Endometrial microvascular endothelial cells (primary cell): ENCODE measurements around the gene ARHGAP27.

- RAMPAGE, long total RNA: no peak
Observed at GRCh38 chr17:45123890-45124338, 8.4 kb downstream of the PLCD3 start.

DNA sequence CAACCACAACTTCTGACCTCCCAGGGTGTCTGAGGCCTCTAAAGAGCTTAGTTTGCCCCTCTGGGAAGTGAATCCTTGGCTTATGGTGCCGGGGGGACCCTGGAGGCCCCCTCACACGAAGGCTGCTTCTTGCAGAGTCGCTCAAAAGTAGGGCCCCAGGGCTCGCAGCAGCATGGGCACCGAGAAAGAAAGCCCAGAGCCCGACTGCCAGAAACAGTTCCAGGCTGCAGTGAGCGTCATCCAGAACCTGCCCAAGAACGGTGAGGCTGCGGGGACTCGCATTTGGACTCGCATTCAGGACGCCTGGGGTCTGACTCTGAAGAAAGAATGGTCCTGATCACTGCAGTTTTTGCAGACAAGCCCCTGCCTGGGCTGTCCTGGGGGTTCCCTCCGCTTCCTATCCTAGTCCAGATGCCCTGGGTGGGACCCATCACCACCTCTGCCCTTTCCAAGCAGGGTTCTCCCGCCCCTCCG lies 523 bp downstream of the ACBD4 start:
- RAMPAGE, long total RNA: no peak

- RAMPAGE, long total RNA: no peak
Observed at GRCh38 chr17:45149131-45149565, 873 bp downstream of the HEXIM1 start.

- RAMPAGE, long total RNA: no peak
Observed at GRCh38 chr17:45170514-45170787, 8.8 kb downstream of the HEXIM2 start.

- RAMPAGE, long total RNA: no peak
Observed at GRCh38 chr17:45244556-45245406, 17.1 kb downstream of the SPATA32 start.

- RAMPAGE, long total RNA: no peak
Observed at GRCh38 chr17:45298399-45299053, 18.3 kb downstream of the MAP3K14 start.

DNA sequence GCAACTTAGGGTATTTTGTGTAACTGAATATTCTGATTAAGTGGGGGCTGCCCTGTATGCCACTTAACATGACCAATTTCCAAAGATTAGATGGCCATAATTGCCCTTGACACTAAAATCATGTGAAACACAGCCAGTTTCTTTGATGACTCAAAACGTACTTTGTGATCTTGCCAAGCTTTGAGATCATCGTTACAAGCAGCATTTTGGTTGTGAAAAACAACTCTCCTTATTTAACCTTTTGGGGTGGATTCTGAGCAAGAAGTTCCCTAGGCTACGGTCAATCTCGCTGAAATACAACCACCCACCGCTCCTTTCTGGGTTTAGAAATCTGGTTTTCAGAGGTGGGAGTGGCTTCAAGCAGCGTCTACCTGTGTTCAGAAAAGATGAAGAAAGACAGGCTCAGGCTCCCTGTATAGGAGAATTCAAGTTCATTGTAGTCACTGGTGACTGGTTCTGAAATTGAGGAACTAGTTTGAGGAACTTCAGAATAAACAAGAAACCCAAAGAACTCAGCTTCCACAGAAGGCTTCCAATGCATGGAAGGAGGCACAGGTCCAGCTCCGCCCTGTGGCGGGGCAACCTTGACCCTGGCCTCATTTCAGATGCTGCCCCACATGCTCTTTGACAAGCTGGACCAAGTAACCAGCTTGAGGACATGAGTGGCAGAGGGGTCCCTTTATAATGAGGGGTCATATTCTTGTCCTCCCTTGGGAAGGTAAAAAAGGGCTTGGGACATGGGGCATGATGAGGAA lies 9.3 kb downstream of the MAP3K14 start:
- RAMPAGE, long total RNA: no peak

GRCh38 chr17:45315456-45316079 lies 1.3 kb downstream of the MAP3K14 start:
- RAMPAGE, long total RNA: no peak

DNA sequence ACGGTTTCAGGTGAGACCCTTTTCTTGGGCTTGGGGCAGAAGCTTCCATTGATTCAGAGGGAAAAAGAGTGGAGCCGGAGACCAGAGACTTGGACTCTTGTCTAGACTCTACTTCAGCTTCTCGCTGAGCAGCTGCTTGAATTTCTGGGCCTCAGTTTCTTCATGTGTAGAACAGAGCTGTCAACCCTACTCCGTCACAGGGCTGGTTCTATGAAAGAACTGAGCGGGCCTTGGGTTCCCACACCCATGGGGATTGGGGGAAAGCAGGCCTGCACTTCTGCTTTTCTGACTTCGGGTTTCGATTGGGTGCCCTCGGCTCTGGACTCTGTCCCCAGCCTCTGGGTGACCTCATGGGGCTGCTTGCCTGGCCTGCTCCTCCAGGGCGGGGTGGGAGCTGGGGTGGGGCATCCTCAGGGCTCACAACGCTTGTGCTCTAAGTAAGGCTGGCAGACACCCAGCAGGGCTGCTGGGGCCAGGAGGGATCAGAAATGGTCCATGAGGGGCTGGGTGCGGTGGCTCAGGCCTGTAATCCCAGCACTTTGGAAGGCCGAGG lies 19.3 kb downstream of the ARHGAP27 start:
- RAMPAGE, long total RNA: no peak

DNA sequence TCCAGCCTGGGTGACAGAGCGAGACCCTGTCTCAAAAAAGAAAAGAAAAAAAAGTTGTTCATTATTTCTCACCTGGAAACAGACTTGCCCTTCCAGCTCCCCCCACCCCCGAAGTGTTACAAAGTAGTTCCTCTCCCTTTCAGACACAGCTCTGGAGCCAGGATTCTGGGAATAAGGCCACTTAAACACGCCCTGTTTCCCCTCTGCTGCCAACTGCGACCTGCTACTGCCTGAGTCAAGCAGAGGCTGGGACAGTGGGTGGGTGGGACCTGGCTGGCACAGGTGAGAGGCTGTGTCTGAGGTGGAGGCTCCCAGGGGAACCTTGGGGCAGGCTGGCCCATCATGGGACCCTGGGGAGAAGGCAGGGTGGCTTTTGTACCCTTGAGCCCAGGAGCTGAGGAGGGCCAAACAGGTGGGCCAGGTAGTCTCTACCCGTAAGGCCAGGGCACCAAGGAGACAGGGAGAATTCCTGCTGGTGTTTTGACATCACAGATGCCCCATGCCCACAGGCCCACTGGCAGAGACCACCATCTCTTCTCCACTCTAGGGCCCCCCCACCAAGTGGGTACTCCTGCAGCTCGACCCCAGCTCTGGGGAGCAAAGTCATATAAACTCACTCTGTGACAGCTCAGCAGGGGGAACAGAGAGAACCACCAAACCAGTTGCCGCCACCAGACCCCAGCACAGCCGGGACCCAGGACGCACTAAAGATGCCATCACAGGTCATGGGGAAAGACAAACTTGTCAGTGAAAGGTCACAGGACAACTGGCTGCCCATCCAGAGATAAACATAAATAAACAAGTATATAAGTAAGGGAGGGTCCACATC lies 14.0 kb downstream of the ARHGAP27 start:
- RAMPAGE, long total RNA: no peak

DNA sequence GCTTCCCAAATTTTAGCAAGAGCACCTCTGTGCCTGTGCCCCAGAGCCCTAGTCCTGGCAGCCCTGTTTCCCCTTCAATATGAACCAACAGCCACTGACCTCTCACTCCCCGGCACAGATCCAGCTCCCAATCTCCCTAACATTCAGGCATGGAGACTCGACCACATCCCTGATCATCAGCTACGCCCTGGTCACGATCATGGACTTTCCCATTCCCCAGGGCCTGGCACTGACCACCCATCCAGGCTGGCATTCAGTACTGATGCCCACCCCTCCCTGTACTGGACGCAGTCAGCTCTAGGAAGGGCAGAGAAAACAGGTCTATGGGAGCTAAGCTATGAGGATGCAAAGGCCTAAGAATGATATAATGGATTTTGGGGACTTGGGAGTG lies 8.4 kb downstream of the ARHGAP27 start:
- RAMPAGE, long total RNA: no peak

DNA sequence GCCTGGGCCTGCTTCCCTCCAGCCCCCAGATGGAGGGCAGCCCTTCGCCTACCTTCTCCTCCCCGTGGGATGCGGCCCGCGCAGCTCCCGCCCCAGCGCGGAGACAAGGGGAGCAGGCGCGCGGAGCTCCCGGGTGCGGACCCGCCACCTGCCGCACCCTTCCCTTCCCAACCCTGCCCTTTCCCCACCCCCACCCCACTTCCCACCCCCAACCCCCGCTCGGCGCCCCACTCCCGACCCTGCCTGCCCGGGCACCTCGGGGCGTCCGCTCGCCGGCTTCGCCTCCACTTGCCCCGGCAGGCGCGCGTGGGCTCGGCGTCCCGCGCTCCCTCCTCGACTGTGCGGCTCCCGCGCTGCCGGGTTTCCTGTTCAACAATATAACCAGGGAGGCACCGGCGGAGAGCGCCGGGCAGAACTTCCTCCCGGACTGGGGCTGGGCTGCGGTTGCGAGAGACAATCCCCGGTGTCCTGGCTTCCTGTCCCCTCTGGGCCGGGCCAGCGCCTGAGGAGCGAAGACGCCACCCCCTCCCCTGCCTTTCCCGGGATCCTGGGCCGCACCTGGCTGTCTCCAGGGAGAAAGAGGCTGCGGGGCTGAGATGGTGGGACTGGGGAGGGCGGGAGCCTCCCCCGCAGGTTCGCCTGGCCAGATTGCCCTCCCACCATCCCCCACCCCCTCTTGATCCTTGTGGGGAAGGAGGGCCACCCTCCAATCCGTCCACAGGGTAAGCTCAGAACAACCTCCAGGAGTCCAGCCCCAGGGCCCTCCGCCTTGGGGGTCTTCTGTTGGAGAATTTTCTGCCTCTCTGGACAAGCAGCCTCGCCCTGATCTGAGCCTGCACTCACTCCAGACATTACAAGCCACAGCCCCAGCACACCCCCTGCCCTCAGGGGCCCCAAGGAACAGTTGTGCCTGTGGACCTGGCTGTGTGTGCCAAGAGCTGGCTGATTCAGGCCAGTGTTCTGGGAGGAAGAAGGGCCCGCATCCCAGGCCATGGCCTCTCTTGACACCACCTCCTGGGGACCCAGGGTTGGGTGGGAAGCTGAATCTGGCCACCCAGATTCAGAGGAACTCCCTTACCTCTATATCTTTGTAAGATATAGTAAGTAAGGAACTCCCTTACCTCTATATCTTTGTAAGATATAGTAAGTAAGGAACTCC lies at the start of gene ARHGAP27:
ARHGAP27 (minus strand) TSS at position 374 of the 1,159 bp plus-strand sequence.
- RAMPAGE, long total RNA: start-site peak on the minus strand centred at position 373 of the sequence, 77 bp wide, 11 and 18 reads in 2 replicates

- RAMPAGE, long total RNA: no peak
Observed at GRCh38 chr17:45447942-45448492, 15.3 kb upstream of the ARHGAP27 start.

- RAMPAGE, long total RNA: no peak
Observed at GRCh38 chr17:45453768-45454229, 21.1 kb upstream of the ARHGAP27 start.

DNA sequence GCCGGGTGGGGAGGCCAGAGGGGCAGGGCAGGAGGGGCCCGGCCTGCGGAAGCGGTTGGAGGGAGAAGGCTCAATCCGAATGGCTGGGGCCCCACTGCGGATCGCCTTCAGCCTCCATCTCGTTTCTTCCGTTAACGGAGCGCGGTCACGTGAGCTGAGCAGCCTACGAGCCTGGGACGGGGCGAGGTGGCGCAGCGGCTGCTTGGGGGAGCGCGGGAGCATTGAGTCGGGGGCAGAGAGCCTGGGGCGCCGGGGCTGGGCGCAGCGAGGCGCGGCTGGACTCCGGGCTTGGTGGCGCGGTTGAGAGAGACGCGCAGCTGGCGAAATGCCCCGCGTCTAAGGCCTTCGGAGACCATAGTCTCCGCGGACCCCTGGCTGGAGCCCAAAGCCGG lies 94.5 kb upstream of the PLEKHM1 start:
- RAMPAGE, long total RNA: no peak

DNA sequence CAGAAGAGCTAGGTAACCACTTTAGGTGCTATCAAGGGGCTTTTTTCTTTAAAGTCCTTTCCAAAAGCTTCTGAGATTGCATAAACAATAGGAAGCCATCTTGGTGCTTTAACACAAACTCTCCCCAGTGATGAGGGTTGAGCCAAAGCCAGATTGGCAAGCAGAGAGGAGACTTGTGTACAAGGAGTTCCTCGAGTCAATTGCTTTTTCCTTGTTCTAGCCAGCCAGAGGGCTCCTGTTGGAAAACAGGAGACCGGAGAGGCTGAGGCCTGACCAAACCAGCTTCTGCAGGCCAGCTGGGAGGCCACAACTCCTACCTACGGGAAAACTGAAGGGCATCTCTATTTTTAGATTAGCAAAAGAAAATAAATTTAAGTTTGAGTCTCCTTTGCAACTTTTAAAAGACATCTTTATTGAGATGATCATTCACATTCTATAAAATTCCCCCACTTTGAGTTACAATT lies 46.5 kb downstream of the MAPT start:
- RAMPAGE, long total RNA: no peak

- RAMPAGE, long total RNA: no peak
Observed at GRCh38 chr17:46030083-46030920, 31.3 kb downstream of the STH start.

DNA sequence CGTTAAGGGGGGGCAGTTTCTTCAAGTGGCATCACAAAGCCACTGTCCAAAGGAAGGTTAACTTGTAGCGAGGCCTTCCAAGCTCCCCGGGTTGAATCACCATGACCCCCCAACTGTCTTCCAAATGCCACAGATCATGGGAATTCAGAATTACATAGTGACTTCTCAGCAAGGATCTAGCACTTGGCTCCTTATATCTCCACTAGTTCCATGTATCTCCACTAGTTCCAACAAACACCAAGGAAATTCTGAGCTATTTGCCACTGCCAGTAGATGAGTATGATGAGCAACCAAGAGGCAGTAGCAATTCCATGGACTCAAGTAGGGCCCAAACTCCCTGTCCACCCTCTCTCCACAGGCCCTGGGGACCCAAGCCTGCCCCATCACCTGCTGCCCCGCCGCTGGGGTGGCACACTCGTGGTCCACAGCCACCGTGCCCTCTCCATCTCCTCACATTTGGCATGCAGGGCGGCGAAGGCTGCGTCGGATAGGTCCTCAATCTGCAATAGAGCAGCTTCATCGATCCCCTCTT lies 33.7 kb downstream of the STH start:
- RAMPAGE, long total RNA: no peak

GRCh38 chr17:46033225-46033840 lies 34.3 kb downstream of the STH start:
- RAMPAGE, long total RNA: no peak

DNA sequence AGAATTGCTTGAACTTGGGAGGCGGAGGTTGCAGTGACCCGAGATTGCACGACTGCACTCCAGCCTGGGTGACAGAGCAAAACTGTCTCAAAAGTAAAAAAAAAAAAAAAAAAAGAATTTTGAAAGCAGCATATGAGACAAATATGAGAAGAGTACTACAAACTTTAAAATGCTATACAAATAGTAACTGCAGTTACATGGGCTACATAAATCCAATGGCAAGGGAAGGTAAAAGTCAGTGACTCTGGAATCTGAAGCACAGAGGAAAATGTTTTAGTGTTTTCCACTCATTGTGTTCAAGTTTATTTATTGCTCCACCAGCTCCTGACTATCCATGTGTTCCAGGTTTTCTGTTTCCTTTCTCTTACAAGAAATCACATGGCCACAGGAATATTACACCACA lies 47.7 kb downstream of the STH start:
- RAMPAGE, long total RNA: no peak